Mesenchymal stem cell of Wharton's jelly (primary cell): ENCODE data around the gene ENTPD3.

GRCh38 chr3:39141917-39142655 is 11.3 kb downstream of the CSRNP1 start:
- CAGE, long polyA plus RNA = no peak

GRCh38 chr3:39142656-39143145 is 10.7 kb downstream of the CSRNP1 start:
- CAGE, long polyA plus RNA = no peak

GRCh38 chr3:39149408-39150094 is 3.8 kb downstream of the CSRNP1 start:
- CAGE, long polyA plus RNA = no peak

- CAGE, long polyA plus RNA = no peak
Observed at GRCh38 chr3:39154385-39155107, 1.2 kb upstream of the CSRNP1 start.

DNA sequence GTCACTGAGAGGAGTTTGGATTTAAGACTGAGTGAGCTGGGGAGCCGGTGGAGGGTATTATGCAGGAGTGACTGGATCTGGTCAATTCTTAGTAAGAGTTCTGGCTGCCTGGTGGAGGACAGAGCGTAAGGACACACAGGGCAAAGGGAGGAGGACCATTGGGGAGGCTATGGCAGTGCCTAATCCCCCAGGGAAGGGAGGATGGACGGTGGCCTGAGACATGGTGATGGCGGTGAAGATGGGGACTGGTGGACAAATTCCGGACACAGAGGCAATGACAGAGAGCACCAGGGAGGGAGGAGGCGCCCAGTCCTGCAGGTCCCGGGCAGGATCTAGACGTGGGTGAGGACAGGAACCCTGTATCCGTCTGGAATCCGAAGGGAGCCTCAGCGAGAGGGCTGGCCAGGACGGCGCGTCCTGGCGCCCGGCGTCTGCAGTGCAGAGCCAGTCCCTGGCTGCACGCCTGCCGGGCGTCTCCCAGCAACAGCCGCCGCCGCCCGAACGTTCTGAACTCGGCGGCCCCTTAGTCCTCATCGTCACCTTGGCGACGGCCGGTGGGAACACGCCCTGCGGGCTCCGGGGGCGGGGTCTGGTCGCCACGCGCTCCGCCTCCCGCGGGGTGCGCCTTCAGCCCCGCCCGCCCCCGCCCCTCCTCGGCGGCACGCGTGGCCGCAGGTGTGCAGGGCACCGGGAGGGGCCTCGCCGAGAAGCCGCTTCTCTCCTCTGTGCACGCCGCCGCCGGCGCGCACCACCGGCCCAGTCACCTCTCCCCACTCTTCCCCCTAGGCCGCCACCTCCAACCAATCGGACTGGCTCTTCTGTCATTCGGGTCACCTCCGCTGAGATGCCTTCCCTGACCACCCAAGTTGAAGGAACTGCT is 11.7 kb downstream of the XIRP1 start:
- CAGE, long polyA plus RNA = no peak

- CAGE, long polyA plus RNA = no peak
Observed at GRCh38 chr3:39188770-39189527, 3.4 kb downstream of the XIRP1 start.

GRCh38 chr3:39410823-39411401 is 4.4 kb downstream of the RPSA start:
- CAGE, long polyA plus RNA = no peak

DNA sequence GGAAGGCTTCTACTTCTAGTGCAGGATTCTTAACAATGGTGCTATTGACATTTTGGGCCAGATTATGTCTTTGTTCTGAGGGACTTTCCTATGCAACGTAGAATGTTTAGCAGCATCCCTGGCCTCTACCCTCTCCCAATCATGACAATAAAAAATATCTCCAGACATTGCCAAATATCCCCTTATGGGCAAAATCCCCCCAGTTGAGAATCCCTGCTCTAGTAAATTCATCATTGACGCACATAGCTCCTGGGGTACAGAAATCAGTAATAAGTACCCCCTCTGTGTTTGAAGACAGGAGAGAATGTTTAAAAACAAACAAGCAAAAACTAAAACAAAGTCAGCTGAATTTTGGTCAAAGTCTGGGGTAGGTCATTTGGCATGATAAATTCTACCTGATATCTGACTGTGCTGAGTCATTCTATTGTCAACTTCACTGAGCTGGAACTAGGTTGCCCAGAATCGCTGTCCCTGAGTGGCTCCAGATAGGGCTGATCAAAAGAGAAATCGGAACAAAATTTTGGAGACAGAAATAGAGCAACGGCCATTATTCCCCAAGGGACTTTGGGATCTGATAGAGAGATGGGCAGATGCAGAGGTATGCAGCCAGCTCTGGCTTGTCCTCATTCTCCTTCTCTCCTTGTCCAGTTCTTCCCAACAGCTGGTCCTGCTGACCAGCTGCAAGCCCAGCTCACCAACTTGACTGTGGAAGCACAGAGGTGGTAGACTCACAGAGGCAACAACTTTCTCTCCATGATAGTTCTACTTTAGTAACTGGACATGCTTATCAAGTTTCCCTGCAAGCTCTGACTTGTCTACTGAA is 57.4 kb upstream of the MYRIP start:
- CAGE, long polyA plus RNA = no peak

GRCh38 chr3:40312218-40312861 is 2.8 kb downstream of the EIF1B start:
- CAGE, long polyA plus RNA = no peak

DNA sequence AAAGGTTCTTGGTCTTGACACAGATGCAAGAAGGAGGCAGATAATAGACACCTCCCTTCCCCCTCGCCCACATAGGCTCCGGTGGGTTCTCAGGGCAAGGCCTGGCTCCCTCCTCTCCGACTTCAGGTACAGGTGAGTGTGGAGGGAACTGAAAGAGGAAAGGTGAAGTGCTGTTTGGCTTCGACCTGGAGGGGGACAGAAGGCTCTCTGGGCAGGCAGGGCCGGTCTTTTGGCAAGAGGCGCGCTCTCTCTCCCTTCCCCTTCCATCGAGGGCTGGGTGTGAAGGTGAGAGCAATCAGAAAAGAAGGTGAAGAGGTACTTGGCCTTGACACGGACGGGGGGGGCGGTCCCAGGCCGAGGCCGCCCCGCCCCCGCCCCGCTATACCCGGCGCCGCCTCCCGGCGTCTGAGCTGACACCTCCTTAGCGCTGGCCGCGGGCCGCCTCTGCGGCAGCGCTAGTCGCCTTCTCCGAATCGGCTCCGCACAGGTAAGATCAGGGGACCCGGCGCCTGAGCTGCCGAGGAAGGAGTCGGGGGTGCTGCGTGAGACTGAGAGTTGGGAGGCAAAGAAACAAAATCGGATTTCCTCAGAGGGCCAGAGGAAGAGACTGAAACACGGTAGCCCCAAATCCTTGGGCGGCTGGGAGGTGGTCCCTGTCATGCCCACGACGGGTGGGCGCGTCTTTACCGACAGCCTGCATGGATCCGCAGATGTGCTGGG is at the start of gene ENTPD3:
Gene ENTPD3, plus strand, starts transcription at position 410 of the 720 bp plus-strand sequence.
- CAGE, long polyA plus RNA = no peak

DNA sequence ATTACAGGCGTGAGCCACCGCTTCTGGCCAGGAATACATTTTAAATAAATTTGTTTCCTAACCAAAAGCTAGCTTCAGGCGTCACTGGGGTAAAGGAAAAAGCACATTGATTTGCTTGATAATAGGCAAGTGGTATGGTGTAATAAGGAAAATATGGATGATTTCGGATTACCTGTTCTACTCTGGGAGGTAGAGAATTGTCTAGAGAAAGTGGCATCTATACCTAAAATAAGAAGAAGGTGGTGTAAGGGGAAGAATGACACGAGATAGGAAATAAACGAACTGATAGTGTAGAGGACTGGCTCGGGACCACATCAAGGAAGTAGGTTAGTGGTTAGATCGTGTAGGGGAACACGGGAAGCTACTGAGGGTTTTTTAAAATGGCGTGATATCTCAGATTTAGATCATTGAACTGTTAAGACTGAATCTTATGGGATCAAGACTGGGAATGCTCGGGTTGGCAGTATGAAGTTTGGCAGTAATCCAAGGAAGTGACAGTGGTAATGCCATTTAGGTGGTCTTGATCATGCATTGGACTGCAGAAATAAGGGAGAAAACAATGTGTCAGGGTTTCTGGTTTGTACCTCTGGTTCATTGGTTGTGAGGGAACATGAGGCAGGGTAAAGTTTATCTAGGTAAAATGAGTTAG is 7.2 kb downstream of the RPL14 start:
- CAGE, long polyA plus RNA = no peak

DNA sequence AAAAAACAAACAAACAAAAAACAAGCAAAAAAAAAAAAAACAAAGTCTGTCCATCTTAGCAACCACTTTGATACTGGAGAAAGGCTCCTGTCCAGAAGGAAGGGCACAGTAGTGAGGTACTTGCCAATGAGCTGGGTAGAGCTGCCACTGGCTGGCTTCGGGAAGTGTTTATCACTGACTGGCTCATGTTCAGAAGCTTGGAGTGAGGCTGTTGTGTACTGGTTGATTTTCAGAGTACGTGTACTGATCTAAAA is 1.1 kb upstream of the ZNF621 start:
- CAGE, long polyA plus RNA = no peak

DNA sequence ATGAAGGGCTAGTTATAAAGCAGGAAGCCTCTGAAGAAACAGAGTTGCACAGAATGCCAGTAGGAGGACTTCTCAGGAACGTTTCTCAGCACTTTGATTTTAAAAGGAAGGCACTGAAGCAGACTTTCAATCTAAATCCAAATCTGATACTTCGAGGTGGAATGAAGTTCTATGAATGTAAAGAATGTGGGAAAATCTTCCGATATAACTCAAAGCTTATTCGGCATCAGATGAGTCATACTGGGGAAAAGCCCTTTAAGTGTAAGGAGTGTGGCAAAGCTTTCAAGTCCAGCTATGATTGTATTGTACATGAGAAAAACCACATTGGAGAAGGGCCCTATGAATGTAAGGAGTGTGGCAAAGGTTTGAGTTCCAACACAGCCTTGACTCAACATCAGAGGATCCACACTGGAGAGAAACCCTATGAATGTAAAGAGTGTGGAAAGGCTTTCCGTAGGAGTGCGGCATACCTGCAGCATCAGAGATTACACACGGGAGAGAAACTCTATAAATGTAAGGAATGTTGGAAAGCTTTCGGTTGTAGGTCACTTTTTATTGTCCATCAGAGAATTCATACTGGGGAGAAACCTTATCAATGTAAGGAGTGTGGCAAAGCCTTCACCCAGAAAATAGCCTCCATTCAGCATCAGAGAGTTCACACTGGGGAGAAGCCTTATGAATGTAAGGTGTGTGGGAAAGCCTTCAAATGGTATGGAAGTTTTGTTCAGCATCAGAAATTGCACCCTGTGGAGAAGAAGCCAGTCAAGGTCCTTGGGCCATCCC is 7.5 kb downstream of the ZNF621 start:
- CAGE, long polyA plus RNA = no peak

GRCh38 chr3:40623831-40624077 is 99.0 kb downstream of the ZNF621 start:
- CAGE, long polyA plus RNA = no peak

DNA sequence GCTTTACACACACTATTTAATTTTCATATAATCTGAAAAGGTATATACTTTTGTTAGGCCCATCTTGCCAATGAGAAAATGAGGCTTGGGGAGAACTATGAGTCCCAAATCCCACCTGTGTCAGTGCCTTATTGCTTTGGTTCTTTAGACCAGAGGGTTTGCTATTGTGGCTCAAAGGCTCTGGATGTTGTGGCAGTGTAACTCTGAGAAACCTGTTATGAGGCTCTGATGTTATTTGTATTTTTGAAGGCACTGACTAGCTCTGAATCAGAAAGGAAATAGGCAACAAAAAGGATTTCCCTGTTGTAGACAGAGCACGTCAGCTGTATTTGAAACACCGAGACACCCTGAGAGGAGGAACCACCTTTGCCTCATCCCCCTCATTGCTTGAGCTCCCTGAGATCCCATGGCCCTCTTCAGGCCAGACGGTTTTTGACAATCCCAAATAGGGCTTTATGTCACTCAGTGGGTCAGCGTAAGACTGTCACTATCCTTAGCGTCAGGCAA is 254.1 kb downstream of the ZNF621 start:
- CAGE, long polyA plus RNA = no peak

- CAGE, long polyA plus RNA = no peak
Observed at GRCh38 chr3:40924370-40924681, 275.0 kb upstream of the CTNNB1 start.

GRCh38 chr3:40971114-40972251 is 227.8 kb upstream of the CTNNB1 start:
- CAGE, long polyA plus RNA = no peak

DNA sequence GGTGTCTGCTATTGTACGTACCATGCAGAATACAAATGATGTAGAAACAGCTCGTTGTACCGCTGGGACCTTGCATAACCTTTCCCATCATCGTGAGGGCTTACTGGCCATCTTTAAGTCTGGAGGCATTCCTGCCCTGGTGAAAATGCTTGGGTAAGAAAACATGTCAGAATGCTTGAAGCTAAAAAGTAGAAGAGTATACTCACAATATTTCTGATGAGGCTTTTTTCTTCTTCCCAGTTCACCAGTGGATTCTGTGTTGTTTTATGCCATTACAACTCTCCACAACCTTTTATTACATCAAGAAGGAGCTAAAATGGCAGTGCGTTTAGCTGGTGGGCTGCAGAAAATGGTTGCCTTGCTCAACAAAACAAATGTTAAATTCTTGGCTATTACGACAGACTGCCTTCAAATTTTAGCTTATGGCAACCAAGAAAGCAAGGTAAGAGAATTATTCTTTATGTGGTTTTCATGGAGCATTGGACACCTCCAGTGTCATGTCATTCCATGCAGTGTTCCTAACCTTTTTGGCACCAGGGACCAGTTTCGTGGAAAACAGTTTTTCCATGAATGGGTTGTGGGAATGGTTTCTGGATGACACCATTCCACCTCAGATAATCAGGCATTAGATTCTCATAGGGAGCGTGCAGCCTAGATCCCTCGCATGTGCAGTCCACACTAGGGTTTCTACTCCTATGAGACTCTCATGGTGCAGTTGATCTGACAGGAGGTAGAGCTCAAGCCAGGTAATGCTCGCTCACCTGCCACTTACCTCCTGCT is 26.3 kb downstream of the CTNNB1 start:
- CAGE, long polyA plus RNA = no peak

DNA sequence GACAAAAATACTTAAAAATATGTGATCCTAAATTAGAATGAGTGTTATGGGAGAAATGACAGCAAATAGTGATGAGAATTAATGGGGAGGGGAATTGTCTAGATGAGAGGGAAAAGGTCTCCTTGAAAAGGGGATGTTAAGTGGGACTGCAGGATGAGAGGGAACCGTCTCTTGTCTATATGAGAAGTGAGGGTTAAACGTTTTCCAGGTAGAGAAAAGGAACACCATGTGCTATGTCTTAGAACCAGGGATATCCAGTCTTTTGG is 31.2 kb downstream of the CTNNB1 start:
- CAGE, long polyA plus RNA = no peak

GRCh38 chr3:41240577-41240971 is 41.3 kb downstream of the CTNNB1 start:
- CAGE, long polyA plus RNA = no peak